LUHMES (cell line): ENCODE data around the genes TOP3A, TVP23B and RNF112.

DNA sequence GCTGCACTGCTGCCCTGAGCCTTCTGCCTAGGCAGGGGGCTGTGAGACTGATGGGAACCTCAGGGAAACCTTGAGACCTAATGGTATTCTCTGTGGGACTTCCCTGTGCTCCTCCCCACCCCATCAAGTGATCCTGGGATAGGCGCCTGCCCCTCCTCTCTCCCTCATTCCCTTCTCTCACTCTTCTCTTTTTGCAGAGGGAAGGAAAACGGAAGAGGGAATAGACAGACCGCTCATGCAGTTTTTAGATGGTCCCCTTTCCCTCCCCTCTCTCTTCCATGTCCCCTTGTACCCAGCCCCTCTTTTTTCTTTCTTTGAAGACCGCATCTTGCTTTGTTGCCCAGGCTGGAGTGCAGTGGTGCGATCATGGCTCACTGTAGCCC is 20.0 kb downstream of the RAI1 start:
- PRO-cap, result no peak

DNA sequence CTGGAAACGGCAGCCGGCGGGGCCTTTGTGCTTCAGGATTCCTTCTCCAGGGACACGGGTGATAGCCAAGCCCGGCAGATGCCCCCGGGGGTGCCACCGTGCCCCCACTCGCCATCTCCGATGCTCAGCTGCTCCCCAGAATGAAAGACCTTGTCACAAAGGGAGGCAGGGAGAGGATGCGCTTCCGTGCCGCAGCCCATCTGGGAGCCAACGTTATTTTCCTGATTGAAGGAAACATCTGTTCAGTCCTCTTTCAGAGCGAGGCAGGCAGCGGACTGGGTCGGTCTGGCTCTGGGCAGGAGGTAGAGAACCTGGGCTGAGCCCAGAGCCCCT is 64.8 kb downstream of the RAI1 start:
- PRO-cap, result unidirectional peak, plus-strand start at position 244 of the sequence

GRCh38 chr17:17810775-17811218 is 26.0 kb downstream of the SREBF1 start:
- PRO-cap, result no peak

DNA sequence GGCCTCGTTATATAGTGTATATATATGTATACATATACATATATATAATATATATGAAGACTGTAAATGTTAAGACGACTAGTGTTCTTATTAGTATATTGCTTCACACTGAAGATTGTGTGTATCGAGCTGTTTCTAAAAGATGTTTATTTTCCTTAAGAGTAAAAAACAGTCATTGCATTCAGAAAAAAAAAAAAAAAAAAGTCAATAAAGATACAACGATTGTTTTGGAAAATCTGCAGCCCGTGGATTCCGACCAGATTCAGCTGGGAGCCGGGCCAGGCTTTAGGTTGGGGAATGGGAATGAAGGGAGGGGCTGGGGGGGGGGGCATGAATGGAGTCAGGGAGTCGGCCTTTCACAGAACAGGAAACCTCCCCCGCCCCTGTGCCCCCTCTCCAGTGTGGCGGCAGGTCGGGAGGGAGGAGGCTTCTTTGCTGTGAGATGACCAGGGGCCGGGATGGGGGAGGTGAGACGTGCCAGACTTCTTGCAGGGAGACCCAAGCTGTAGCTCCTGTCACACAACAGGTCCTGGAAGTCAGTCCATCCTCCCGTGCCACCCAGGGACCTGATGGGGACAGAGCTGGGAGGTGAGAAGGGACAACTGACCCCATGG is 25.5 kb downstream of the SREBF1 start:
- PRO-cap, result no peak

DNA sequence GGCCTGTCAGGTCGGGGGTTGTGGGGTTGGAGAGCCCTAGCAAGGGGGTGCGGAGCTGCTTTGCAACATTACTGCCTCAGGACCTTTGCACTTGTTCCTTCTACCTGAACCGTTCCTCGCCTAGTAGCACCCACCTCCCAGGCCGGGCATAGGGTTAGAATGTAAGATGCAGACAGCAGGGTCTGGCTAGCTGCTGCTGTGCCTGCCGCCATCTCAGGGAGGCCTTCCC is 18.5 kb downstream of the SREBF1 start:
- PRO-cap, result no peak

DNA sequence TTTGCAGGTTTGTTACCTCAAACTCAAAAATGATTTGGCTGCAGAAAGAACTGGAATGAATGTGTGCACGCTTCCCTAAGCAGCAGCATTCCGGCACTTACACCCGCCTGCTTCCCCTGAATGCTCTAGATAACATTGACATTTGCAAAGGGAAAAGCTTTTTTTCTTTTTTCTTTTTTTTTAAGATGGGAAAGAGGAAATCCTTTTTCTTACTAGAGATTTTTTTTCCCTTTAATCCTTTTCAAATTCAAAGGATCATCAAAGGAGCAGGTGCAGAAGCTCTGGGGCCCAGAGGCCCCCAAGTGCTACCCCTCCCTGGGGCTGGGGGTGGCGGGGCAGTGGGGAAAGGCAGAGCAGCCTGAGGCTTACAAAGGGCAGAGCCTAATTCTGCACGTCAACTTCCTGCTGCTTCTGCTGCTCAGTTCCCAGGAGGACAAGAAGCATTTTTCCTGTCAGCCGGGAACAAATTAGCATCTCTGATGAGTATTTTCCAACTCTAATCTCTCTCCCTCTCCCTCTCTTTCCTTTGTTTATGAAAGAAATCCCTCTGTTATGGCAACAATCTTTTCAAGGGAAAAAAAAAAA is 32.0 kb upstream of the SREBF1 start:
- PRO-cap, result no peak

DNA sequence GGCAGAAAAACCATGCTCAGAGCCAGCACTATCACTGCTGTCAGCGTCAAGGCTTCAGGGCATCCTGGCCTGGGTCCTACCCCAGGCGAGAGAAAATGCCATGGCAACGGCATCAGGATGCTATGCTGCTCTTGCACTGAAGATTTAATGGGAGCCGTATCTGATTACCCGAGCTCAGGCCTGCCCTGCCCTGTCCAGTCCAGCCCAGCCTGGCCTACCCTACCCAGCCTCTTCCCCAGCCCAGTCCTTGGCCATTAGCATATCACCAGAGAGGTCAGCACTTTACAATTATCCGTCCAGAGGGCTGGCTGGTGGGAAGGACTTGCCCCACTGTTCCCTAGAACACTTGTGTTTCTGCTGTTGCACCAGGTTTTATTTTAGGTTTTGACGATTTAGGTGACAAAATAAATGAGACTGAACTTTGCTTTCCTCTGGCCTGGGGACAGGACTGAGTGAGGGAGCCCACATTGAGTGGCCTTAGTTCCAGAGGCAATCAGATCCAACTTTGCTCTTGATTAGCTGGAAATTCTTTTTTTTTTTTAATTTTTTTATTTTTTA is 61.0 kb downstream of the TOM1L2 start:
- PRO-cap, result no peak

- PRO-cap, result unidirectional peak, minus-strand start at chr17:18224771
Observed at GRCh38 chr17:18224647-18225131, 746 bp upstream of the LLGL1 start.

GRCh38 chr17:18314417-18315136 is at the start of gene TOP3A:
Gene TOP3A, minus strand, starts transcription at chr17:18314994.
- PRO-cap, result bidirectional peak, plus-strand start at chr17:18315292, minus-strand start at chr17:18314995

DNA sequence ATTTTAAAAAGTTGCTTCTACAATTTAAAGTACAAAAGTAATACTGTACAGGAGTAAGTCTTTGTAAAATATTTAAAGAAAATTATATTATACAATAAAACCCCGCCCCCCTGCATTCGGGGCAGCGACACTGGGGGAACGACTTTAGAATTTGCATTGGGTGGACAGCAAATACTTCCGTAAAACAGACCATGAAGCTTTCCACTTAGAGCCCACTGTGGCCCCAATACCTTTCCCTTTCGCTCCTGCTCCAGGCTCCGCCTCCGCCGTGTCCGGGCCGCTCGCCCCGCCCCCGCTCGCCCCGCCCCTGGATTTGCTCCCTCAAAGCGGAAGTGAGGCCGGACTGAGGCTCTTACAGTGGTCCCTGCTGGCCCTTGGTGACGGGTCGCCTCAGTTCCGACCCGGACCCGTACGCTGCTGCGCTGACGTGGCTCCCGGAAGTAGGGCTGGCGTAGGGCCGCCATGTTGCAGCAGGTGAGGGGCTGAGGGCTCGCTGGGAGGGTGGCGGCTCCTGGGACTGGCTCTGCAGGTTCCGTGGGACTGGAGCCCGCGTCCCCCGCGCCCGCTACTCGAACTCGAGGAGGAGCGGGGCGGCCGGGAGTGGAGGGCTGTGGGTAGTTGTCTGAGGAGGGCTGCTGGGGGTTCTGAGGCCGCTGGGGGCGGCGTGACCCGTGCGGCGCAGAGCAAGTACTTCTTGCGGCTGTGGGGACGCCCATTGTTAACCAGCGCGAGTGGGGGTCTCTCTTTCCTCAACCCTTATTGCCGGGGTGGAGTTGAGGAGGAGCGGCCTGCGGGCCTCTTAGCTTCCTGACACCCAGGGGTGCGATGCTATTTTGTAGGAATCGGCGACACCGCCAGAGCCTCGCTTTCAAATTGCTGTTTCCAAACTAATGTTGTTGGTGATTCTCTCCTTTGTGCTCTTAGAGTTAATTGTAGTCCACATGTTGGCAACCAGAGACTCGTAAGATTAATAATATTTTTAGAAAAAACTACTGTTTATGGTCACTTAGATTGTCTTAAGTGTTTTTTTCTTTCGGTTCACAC is at the start of gene TVP23B:
Gene TVP23B (plus strand): TSS at position 352 of the 1,044 bp plus-strand sequence.
- PRO-cap, result bidirectional peak, plus-strand start at position 472 of the sequence, minus-strand start at position 258 of the sequence

- PRO-cap, result no peak
Observed at GRCh38 chr17:18865271-18865877, 7.4 kb downstream of the PRPSAP2 start.

DNA sequence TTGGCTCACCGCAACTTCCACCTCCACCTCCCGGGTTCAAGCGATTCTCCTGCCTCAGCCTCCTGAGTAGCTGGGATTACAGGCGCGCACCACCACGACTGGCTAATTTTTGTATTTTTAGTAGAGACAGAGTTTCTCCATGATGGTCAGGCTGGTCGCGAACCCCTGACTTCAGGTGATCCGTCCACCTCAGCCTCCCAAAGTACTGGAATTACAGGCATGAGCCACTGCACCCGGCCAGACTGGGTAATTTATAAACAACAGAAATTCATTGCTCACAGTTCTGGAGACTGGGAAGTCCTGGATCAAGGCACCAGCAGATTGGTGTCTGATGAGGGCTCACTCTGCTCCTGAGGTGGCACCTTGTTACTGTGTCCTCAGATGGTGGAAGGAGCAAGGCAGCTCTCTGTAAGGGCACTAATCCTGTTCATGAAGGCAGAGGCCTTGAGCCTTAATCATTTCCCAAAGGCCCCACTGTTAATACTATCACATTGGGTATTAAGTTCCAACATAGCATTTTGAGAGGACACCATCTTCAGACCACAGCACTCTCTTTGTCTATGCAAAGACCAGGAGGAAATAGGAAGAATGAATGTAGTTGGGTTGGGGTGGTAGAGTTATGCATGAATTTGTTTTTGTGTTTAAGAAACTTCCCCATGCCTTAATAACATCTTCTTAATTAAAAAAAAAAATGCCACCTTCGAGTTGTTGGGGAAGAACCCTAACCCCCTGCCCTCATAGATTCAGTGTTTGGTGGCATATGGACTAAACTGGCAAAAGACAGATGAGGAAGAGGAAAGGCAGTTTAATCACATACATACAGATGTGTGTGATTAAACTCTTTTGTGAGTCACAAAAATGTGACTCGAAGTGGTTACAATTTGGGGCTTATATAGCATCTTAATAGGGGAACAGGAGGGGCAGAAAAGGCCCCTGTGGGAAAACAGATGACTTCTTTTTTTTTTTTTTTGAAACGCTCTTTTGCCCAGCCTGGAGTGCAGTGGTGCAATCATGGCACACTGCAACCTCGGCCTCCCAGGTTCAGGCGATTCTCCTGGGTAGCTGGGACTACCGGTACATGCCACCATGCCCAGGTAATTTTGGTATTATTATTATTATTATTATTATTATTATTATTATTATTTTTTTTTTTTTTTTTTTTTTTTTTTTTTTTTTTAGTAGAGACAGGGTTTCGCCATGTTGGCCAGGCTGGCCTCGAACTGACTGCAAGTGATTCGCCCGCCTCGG is 35.1 kb upstream of the SLC5A10 start:
- PRO-cap, result no peak

GRCh38 chr17:18949516-18950182 is 2.3 kb upstream of the SLC5A10 start:
- PRO-cap, result no peak

DNA sequence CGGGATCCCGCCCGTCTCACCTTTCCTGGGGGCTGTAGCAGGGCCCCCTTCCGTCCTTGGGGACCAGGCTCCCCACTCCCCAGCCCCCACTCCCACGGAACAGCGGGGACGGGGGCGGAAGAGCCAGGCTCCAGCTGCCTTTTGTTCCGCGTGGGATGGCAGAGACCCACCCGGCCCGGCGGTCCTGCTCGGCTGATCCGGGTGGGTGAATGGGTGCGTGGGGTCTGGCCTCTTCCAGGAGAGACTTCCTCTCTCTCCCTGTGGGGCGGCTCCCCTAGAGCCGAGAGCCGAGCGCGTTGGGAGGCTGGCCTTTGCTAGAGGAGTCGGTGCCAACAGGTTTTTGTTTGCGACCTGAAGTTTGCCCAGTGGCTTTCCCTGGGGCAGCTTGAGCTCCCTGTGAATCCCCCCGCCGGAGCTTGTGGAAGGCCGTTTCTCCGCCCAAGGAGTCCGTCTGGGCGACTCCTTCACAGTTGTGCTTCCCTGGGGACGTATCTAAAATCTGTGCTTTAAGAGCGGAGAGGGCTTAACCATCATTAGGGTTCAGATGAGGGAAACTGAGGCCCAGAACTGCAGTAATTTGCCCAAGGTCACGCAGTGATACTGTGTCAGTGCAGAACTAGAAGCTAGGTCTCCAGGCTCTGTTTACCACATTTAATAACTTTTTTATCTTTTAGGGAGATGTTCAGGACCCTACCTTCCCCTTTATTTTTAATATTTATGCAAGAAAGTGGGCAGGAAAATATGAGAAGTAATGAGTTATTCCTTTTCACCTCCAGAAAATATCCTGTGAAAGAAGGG is 1.1 kb downstream of the EPN2 start:
- PRO-cap, result unidirectional peak, minus-strand start at position 397 of the sequence

GRCh38 chr17:19270756-19271581 is 33.8 kb downstream of the EPN2 start:
- PRO-cap, result no peak

DNA sequence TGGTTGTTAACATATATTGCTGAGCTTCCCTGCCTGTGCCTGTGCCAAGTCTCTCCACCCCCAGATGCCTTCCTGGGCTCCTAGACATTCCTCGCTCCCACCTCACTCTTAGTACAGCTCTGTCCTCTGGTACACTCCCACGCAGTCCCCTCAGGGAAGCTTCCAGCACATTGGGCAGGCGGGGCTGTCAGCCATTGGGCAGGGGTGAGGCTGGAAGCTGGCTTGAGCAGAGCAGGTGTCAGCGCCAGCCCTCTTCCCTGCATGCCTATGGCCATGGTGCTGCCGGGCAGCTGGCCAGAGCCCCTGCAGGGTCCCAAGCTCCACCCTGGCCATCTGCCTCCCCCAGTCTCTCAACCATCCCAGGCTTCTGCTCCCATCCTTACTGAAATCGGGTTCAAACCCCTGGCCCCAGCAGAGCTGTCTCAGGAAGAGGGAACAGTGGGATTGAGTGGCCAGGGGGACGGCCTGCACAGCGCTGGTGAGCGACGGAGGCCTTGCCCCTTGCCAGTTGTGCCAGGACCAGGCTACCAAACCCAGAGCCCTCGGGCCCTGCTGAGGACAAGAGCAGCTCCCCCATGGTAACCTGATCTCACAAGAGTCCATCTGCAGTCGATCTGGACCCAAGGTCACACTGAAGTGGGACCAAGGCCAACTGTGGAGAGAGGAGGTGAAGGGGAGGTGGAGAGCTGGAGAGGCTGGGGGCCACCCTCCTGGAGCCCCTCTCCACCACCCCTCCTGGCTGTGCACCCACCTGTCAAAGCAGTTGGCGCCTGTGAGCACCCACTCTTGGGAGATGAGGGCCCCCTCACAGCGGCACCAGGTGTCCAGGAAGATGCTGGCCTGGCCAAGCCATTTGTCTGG is 2.4 kb upstream of the B9D1 start:
- PRO-cap, result bidirectional peak, plus-strand start at position 413 of the sequence, minus-strand start at position 131 of the sequence

DNA sequence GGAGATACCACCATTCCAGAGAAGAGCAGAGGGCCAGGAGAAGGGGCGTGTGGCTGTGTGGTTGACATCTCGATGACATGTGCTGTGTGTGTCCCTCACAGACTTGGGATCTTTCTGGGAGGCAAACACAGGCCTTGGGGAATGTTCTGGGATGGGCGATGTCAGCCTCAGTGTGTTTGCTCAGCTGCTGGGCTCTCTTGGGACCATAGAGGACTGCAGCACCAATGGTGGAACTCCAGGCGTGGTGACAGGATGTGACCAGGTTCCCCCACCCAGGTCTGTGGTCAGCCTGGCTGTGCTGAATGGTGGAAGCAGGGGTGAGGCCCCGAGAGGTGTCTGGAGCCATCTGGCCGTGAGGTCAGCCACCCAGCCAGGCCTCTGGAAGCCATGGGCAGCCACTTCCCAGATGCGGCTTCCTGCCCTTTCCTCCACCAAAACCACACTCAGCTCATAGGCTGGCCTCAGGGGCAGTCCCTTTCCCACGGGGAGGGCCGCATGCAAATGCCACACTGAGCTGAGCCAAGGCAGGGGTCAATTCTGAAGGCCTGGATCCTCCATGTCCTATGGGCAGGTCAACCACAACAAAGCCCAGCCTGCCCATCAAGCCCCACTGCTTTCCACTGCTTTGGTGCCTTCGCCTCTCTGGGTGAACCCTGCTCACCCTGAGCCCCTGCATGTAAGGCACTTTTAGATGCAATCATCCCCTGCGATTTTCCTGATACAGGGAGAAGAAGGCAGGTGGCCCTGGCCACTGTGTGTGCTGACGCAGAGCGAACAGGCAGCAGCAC is 7.7 kb upstream of the MAPK7 start:
- PRO-cap, result no peak

GRCh38 chr17:19387988-19388320 is 964 bp upstream of the MFAP4 start:
- PRO-cap, result bidirectional peak, plus-strand start at chr17:19388076, minus-strand start at chr17:19387850

- PRO-cap, result bidirectional peak, plus-strand start at chr17:19411231, minus-strand start at chr17:19411131
Observed at GRCh38 chr17:19410826-19411611, at the start of gene RNF112. Gene RNF112, plus strand, starts transcription at chr17:19411232.

DNA sequence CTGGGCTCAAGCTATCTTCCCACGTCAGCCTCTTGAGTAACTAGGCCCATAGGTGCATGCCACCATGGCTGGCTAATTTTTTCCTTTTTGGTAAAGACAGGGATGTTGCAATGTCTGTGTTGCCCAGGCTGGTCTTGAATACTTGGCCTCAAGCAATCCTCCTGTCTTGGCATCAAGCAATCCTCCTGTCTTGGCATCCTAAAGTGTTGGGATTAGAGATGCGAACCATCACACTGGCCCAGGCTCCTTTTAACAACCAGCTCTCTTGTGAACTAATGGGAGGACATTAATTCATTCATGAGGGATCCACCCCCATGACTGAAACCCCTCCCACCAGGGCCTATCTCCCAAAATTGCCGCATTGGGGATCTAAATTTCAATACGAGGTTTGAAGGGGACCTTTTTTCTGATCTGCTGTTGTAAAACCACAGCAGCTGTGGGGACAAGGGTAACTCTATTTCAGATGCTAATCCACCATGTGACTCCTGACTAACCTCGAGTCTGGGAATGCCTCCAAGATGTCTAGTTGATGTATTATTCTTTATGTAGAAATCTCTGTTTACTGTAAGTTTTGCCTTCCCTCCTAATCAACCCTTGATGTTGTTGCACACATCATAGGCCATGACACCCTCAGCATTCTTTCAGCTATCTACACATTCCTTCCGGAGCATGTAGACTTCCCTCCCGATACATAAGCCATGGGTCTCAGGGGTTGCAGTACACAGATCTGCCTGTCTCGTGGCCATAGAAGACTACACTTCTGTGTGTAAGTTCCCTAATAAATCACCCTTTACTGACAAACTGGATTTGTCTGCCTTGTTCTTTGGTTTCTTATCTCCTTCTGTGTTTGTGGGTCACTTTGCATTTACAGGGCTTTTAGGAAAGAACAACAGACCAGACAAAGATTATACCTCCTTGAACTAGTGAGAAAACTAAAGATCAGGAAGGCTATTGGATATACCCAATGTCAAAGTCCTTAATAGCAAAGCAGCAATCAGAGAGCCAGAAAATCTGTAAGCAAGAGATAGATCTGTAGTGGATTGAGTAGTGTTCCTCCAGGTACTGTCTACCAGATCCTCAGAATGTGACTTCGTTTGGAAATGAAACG is 37.7 kb downstream of the RNF112 start:
- PRO-cap, result no peak